ENCODE measurements around the gene EPO.

DNA sequence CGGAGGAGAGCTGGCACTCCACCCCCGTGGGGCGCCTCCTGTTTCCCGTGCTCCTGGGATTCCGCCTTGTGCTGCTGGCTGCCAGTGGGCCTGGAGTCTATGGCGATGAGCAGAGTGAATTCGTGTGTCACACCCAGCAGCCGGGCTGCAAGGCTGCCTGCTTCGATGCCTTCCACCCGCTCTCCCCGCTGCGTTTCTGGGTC, 16.5 kb upstream of the AZGP1 start:
- PRO-cap, 4 experiments, result peak in 1 of 4 experiments; most common plus-strand start position 84 of the sequence (in 1)
- RAMPAGE, long total RNA, 2 experiments, result no peak in any of the 2 experiments
- RRBS, result no CpG with 5 or more reads among the region's 12 CpGs

- PRO-cap, 4 experiments, result no peak in any of the 4 experiments
- RAMPAGE, long total RNA, 2 experiments, result no peak in any of the 2 experiments
- RRBS, result no CpG with 5 or more reads among the region's 6 CpGs
Observed at GRCh38 chr7:100077096-100077582, 4.4 kb downstream of the ZNF3 start.

DNA sequence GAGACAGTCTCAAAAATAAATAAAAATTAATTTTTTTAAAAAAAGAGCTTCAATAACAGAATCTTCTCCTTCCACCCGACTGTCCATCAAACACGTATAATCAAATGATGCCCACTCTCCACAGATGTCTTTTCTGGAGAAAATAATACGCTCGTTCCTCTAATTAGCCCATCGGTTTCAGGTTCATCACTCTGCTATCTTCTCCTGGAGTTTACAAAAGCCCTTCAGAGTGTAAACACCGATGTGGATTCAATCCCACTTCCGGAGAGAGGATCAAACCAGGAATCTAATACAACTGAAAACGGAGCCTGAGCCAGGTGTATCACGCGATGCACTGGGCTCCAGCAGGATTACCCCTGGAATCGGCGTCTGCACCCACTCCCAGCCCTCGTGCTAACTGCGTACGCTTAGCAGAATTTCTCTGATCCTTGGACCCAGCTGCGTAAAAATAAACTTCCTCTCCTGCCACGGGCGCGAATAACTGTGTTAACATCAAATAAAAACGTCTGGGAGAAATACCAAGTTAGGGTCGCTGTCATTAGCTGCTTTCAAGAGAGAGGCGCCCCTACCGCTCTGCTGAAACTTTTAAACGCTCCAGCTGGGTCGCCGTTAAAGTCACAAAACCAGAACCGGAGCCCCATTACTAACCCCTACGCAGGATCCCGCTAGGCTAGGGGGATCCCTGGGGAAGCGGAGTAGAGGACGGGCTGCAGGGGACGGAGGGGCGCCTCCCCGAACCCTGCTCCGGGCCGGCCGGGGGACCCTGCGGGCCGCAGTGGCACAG, 548 bp downstream of the ZNF3 start:
- PRO-cap, 4 experiments, result no peak in any of the 4 experiments
- RAMPAGE, long total RNA, 2 experiments, result no peak in any of the 2 experiments
- RRBS, result 2% methylated on average over 10 of the region's 39 CpGs

- PRO-cap, 4 experiments, result no peak in any of the 4 experiments
- RAMPAGE, long total RNA, 2 experiments, result no peak in any of the 2 experiments
- RRBS, result no CpG with 5 or more reads among the region's 31 CpGs
Observed at GRCh38 chr7:100098971-100099975, 1.9 kb downstream of the MCM7 start.

DNA sequence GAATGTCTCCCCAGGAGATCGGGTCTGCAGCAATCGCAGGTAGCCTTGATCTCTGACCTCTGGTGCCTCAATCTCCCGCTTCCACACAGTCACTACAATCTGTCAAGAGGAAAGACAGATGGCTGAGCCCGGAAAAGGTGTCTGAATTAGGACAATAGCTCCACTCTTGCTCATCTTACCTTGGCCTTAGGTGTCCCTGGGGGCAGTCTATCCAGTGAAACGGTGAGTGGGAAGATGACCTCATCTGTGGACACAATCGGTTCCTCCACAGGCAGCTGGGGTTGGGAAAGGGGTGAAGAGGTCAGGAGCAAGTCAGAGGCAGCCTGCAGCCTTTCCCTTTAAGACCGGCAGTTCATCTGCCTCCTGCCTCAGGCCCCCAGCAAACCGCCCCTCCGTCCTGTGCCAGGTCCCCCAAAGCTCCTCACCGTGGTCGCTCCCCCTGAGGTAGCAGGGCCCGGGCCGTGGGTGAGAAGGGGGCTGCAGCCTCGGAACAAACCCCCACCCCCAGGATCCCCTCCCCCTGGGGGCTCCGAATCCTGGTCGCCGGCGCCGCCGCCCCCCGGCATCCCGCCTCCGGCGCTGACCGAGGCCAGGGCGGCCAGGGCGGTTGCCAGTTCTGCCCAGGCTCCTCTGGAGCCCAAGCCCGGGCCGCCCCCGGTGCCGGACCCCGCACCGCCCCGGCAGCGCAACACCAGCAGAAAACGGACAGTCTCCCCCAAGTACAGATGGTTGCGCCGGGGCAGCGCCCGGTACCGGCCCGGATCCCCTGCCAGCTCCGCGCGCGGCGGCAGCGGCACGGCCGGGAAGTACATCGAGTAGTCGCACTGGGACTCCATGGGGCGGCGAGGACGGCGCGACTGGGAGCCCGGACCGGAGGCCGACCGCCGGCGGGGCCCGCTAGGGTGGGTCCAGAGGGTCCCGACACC, 596 bp downstream of the TRAPPC14 start:
- PRO-cap, 4 experiments, result no peak in any of the 4 experiments
- RAMPAGE, long total RNA, 2 experiments, result start-site peak on the minus strand in 1 of 2 experiments, centred at position 236 of the sequence, 7 reads per replicate
- RRBS, result 2% methylated on average over 42 of the region's 65 CpGs

DNA sequence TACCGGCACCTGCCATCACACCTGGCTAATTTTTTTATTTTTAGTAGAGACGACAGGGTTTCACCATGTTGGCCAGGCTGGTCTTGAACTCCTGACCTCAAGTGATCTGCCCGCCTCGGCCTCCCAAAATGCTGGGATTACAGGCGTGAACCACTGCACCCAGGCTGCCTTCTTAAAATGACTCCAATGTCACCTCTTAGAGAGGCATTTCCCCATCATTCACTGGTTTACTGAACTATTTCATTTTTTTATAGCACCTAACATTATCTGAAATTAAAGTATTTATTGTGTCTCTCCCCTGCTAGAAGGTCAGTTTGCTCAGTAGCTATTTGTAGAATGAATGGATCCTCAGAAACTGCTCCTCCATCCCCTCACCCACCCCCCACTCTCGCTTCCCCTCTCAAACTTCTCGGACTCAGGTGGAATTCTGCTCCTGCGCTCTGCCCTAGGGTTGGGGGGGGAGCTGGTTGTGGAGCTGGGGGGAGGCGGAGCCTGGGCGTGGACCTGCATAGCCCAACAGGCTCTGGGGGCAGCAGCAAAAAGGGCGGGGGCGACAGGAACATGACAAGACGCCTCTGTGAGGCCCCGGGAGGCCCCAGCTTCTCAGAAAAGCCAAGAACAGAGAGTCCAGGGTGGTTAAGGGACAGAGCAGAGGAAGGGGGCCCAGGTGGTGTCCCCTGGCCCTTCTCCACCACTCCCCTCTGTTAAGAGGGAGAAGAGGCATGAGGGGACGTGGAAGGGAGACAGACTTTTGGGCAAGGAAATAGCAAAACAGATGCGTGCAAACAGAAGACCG, 3.6 kb downstream of the TSC22D4 start:
- PRO-cap, 4 experiments, result peak in 4 of 4 experiments; most common plus-strand start position 538 of the sequence (in 3)
- RAMPAGE, long total RNA, 2 experiments, result no peak in any of the 2 experiments
- RRBS, result no CpG with 5 or more reads among the region's 17 CpGs

GRCh38 chr7:100556380-100557070, 17.2 kb downstream of the SAP25 start:
- PRO-cap, 4 experiments, result no peak in any of the 4 experiments
- RAMPAGE, long total RNA, 2 experiments, result no peak in any of the 2 experiments
- RRBS, result no CpG with 5 or more reads among the region's 7 CpGs

DNA sequence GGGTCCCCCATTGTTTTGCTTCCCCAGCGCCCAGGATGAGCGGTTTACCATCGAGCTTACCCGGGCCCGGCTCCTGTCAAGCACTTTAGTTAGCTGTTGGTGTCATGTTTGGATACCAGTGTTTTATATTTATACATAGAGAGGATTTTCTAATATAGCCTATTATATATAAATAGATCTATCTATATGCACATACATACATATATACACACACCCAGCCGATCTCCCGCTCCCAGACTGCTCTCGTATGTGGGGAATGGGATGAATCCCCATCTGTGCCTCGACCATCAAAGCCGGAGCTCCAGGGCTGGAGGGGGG, 8.2 kb downstream of the SAP25 start:
- PRO-cap, 4 experiments, result no peak in any of the 4 experiments
- RAMPAGE, long total RNA, 2 experiments, result no peak in any of the 2 experiments
- RRBS, result no CpG with 5 or more reads among the region's 10 CpGs

- PRO-cap, 4 experiments, result no peak in any of the 4 experiments
- RAMPAGE, long total RNA, 2 experiments, result no peak in any of the 2 experiments
- RRBS, result no CpG with 5 or more reads among the region's 15 CpGs
Observed at GRCh38 chr7:100581830-100582334, 4.0 kb downstream of the LRCH4 start.

GRCh38 chr7:100582335-100583031, 3.4 kb downstream of the LRCH4 start:
- PRO-cap, 4 experiments, result no peak in any of the 4 experiments
- RAMPAGE, long total RNA, 2 experiments, result no peak in any of the 2 experiments
- RRBS, result 76% methylated on average over 4 of the region's 23 CpGs

DNA sequence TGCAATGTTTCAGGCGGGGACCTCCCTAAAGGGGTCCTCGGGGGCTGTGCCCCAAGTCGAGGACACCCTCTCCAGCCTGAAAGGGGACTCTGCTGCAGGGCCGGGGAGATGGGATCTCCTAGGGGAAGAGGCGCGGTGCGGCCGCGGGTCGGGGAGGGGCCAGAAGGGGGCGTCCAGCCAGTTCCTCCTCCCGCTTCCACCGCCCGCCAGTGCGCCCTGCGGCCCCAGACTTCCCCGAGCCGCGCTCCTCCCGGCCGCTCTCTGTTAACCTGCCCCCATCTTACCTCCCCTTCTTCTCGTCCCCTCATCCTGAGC, 2.5 kb downstream of the PCOLCE start:
- PRO-cap, 4 experiments, result peak in 3 of 4 experiments; most common plus-strand start position 227 of the sequence (in 3); most common minus-strand start position 110 of the sequence (in 1)
- RAMPAGE, long total RNA, 2 experiments, result no peak in any of the 2 experiments
- RRBS, result 3% methylated on average over 2 of the region's 22 CpGs

DNA sequence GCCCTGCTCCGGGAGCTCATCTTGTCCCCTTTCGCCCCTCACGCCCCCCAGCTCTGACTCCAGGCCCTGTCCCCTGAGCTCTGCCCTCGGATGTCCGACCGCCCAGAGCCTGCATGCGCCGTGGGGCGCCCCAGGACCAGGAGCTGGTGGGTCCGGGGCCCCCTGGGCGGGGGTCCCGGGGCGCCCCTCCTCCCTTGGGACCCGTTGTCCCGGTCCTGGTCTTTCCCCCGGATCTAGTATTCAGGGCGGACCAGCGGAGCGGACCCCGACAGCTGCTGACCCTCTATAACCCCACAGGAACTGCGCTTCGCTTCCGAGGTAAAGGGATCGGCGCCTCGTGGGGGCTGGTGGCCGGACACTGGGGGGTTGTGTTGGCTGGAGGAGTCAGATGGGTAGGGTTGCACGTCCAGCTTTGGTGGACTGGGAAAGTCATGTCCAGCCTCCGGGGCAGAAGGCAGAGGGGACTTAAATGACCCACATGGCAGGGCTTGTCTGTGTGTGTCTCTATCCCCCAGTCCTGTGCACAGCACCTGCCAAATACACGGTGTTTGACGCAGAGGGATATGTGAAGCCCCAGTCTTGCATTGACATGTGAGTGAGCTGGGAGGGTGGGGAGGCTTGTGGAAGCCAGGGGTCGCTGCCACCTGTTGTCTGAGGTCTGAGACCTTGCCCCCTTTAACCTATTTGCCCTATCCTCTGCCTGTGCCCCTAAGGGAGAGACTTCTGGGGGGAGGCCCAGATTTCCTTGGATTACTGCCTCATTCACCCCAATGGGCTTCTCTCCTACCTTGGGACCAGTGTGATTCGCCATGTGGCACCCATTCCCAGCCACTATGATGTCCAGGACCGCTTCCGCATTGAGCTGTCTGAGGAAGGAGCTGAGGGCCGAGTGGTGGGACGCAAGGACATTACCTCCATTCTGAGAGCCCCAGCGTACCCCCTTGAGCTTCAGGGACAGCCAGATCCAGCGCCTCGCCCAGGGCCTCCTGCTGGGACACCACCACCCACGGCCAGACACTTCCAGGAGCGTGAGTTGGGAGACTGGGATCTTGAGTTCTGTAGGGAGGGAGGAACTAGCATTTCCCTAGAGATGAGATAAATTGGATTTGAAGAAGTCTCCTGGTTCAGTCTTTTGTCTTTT, 709 bp downstream of the MOSPD3 start:
- PRO-cap, 4 experiments, result no peak in any of the 4 experiments
- RAMPAGE, long total RNA, 2 experiments, result start-site peak on the plus strand in 1 of 2 experiments, centred at position 945 of the sequence, 13 reads per replicate
- RRBS, result 7% methylated on average over 7 of the region's 42 CpGs

DNA sequence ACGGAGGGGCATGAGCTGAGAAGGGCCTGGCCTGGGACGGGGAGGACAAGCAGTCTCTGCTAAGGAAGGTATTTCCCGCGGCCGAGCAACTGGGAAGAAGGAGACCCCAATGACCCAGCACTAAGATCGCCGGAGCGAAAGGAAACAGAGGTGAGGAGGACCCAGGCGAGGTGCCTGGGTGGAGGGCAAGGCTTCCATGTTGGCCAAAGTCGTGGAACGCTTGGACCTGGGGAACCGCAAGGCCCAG, 776 bp downstream of the GIGYF1 start:
- PRO-cap, 4 experiments, result no peak in any of the 4 experiments
- RAMPAGE, long total RNA, 2 experiments, result no peak in any of the 2 experiments
- RRBS, result no CpG with 5 or more reads among the region's 12 CpGs

GRCh38 chr7:100720132-100720921, at the start of gene EPO:
TSS of gene EPO (plus strand) at chr7:100720468.
- PRO-cap, 4 experiments, result peak in 1 of 4 experiments; most common plus-strand start chr7:100720493 (in 1); most common minus-strand start chr7:100720411 (in 1)
- RAMPAGE, long total RNA, 2 experiments, result no peak in any of the 2 experiments
- RRBS, result 4% methylated on average over 40 of the region's 50 CpGs

- PRO-cap, 4 experiments, result no peak in any of the 4 experiments
- RAMPAGE, long total RNA, 2 experiments, result no peak in any of the 2 experiments
- RRBS, result 45% methylated on average over 6 of the region's 10 CpGs
Observed at GRCh38 chr7:100802582-100802960, 24.8 kb downstream of the EPHB4 start.

DNA sequence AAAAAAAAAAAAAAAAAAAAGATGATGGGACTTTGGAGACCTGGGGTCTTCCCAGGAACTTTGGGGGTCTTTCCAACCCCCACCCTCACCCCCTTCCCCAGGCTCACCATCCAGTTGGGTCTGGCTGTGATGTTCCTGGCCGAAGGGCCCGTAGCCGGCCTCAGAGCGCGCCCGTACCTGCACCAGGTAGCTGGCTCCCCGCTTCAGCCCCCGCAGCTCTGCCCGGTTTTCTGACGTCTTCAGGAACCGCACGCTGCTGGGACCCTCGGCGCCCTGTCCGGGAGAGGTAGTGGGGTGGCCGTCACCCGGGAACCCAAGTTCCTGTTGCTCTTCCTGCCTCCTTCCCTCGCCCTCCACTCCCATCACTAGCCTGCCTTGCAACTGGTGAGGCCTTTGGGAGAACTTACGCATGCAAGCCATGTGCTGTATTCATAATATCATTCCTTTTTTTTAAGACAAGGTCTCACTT, 10.2 kb downstream of the EPHB4 start:
- PRO-cap, 4 experiments, result no peak in any of the 4 experiments
- RAMPAGE, long total RNA, 2 experiments, result no peak in any of the 2 experiments
- RRBS, result 92% methylated on average over 7 of the region's 19 CpGs

DNA sequence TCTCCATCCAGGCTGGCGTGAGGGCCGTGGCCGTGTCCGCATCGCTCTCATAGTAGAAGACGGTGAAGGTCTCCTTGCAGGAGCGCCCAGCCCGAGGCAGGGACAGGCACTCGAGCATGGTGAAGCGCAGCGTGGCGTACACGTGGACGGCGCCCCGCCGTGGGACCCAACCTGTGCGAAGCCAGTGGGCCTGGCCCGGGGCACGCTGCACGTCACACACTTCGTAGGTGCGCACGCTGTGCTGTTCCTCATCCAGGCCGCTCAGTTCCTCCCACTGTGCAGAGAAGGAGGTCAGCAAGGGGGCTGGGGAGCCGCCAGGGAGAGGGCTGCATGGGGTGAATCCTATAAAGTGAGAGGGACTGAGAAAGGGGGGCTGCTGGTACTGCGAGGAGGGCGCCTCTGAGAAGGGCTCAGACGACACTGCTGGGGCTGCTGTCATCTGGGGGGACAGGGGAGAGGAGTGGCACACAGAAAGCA, 3.6 kb downstream of the EPHB4 start:
- PRO-cap, 4 experiments, result no peak in any of the 4 experiments
- RAMPAGE, long total RNA, 2 experiments, result no peak in any of the 2 experiments
- RRBS, result no CpG with 5 or more reads among the region's 29 CpGs

- PRO-cap, 4 experiments, result no peak in any of the 4 experiments
- RAMPAGE, long total RNA, 2 experiments, result no peak in any of the 2 experiments
- RRBS, result no CpG with 5 or more reads among the region's 23 CpGs
Observed at GRCh38 chr7:100874057-100874808, 670 bp upstream of the SRRT start.

DNA sequence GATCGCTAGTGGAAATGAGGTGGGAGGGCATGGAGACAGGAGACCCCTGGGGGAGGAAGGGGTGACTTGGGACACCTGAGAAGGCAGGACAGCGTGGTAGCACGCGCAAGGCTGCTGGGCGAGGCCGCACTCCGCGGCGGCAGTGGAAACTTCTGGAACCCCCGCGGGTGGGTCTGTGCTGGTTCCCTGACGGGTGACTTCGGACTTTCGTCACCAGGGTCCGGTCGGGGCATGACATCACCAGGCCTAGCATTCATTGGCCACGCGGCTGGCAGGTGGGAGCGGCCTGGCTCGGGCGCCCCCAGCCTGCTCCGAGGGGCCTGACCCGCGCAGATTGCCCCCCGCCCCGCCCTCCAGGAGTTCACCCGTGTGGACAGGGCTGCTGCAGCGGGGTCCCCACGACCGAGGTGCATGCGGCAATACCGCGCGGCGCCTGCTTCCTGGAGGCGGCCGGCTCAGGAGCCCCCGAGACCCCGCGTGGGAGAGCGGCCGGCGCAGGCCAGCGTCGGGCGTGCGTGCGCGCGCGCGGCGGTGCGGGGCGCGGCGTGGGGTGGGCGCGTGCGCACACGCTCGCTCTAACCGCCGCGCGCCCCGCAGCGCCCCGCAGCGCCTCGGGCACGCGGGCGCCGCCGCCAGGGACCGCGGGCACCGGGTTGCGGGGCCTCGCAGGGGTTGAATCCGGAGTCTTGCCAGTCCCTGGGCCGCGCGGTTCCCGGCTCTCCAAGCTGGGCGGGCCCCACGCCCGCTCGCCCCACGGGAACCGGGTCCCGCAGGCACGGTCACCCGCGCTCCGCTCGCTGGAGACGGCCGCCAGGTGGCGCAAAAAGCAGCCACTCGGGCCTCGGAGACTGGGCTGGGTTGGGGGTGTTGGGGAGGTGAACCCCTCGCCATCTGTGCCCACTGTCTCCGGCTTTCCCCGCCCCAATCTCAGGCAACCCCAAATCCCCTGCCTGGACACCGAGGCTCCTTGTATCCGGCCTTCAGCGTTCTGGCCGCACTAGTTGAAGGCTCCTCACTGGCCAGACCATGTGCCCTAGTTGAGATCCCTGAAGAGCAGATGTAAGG, 1.1 kb upstream of the ACHE start:
- PRO-cap, 4 experiments, result peak in 3 of 4 experiments; most common plus-strand start position 256 of the sequence (in 1); most common minus-strand start position 151 of the sequence (in 1)
- RAMPAGE, long total RNA, 2 experiments, result no peak in any of the 2 experiments
- RRBS, result 2% methylated on average over 17 of the region's 110 CpGs

DNA sequence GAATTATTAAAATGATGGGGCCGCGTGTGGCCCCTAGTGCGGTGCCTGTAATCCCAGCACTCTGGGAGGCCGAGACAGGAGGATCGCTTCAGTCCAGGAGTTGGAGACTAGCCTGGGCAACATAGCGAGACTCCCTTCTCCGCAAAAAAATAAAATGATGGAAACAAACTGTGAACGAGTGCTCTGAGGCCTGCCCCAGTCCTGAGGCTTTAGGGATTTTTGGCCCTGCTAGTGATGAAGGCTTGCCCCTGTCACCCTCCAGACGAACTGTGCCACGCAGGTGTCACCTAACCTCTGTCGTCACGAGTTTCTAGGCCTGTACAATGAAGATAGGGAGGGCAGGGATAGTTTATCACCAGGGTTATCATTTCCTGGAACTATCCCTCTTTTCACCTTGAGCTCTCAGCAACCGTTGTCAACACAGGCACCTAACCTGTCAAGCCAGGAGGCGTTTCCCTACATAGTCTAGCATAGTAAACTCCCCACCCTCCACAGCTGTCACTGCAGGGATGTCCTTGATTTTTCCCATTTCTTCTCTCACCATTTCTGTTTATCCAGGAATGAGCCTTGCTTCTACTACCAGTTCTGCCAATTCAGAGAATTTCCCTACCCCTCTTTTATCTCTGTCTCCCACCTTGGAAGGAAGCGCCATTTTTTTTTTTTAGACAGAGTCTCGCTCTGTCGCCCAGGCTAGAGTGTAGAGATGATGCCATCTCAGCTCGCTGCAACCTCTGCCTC, 2.1 kb upstream of the ACHE start:
- PRO-cap, 4 experiments, result no peak in any of the 4 experiments
- RAMPAGE, long total RNA, 2 experiments, result no peak in any of the 2 experiments
- RRBS, result no CpG with 5 or more reads among the region's 18 CpGs

Data from uterus (tissue), 7 donors.